NCI-H460 (cell line): ENCODE measurements around the genes TEKT1, ASGR1, ACADVL, PHF23 and EIF5A.

GRCh38 chr17:6831128-6832321 is at the start of gene TEKT1:
Gene TEKT1, minus strand, starts transcription at chr17:6831729.
RAMPAGE:
- cytosol, long total RNA, result no peak
- long total RNA, result no peak
- nucleus, long total RNA, result no peak

DNA sequence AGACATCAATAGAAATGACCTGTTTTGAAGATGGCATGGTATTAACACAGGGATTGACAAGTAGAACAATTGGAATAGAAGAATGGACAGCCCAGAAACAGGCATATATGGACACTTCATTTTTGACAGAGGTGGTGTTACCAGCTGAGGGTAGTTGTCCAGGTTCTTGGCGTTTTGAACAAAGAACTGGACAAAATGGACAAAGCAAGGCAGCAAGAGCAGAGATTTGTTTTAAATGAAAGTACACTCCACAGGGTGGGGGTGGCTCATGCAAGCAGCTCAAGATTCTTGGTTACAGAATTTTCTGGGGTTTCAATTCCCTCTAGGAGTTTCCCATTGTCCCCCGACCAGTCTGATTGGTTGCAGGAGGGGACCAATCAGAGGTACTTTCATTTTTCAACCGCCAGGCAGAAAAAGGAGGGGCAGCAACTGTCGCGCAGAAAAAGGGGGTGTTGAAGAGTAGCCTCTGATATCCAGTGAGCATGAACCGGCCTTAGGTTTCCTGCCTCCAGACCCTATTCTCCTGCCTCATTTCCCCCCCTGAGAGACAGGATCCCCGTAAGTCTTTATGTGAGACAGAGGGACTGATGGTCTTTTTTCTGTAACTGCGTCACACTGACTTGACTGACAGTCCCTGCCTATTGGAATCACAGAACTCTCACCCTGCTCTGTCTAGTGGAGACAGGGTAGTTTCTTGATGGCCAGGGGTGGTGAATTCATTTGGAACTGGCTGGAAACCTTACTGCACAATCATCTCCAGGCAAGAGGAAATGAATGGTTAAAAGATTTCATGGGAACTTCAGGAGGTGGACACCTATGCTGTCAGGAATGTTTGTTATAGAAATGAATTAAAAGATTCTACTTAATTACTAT is 59.4 kb upstream of the ALOX12 start:
RAMPAGE:
- cytosol, long total RNA, result no peak
- long total RNA, result no peak
- nucleus, long total RNA, result no peak

DNA sequence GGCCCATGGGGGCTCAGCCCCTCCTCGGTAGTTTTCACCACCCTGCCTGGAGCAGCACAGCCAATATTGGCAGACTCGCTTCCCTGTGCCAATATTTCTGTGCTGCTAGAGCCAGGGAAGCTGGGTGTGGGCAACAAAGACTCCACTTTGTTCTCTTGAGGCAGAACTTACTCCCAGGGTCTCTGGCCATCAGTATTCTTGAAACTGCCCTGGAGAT is 2.9 kb downstream of the C17orf49 start:
RAMPAGE:
- cytosol, long total RNA, result no peak
- long total RNA, result no peak
- nucleus, long total RNA, result no peak

RAMPAGE:
- cytosol, long total RNA, result no peak
- long total RNA, result no peak
- nucleus, long total RNA, result no peak
Observed at GRCh38 chr17:7029332-7030088, 6.3 kb upstream of the SLC16A13 start.

RAMPAGE:
- cytosol, long total RNA, result no peak
- long total RNA, result no peak
- nucleus, long total RNA, result no peak
Observed at GRCh38 chr17:7095548-7096115, 15.6 kb upstream of the CLEC10A start.

RAMPAGE:
- cytosol, long total RNA, result no peak
- long total RNA, result no peak
- nucleus, long total RNA, result no peak
Observed at GRCh38 chr17:7112007-7112709, 2.5 kb downstream of the ASGR2 start.

DNA sequence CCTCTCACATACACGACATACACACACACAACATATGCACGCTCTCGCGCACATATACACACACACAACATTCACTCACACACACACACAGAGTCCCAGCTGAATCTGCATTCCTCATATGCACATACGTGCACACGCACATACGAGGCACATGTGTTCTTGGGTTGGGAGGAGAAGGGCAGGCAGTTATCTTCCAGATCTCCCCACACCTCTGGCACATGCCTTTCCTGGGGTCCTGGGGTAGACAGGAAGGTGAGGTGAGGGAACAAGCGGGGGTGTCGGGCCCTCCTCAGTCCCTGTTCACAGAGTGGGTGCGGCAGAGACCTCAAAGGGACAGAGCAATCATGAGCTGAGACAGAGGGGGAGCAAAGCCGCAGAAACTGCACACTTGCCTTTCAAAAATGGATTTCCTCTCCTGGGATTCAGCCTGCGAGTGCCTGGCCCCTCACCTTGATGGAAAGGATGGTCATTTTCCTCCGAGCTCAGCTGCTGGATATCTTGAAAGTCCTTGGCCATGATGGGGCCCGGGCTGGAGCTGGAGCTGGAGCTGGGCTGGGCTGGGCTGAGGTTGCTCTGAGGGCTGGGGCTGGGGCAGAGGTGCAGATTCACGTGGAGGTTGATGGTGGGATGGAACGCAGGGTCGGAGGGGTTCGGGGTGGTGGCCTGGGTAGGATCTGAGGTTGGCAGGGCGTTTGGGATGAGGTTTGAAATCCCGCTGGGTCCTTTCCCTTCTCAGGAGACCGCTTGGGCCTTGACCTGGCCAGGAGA is 713 bp downstream of the ASGR2 start:
RAMPAGE:
- cytosol, long total RNA, result no peak
- long total RNA, result no peak
- nucleus, long total RNA, result no peak

DNA sequence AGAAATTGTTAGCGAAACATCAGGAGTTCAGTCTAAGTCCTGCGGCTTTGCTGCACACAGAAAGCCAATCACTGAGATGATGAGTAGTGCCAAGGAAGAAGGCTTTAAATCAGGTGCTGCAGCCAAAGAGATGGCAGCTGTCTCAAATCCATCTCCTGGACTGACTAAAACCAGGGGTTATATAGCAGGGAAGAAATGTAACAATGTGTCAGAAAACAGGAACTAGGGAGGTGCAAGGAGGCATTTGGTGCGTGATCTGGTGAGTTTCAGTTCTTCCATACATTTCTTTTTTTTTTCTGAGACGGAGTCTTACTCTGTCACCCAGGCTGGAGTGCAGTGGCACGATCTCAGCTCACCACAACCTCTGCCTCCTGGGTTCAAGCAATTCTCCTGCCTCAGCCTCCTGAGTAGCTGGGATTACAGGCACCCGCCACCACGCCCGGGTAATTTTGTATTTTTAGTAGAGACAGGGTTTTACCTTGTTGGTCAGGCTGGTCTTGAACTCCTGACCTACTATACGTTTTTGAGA is 6.7 kb upstream of the ASGR2 start:
RAMPAGE:
- cytosol, long total RNA, result no peak
- long total RNA, result no peak
- nucleus, long total RNA, result no peak

GRCh38 chr17:7130508-7131422 is 16.1 kb upstream of the ASGR2 start:
RAMPAGE:
- cytosol, long total RNA, result no peak
- long total RNA, result no peak
- nucleus, long total RNA, result no peak

DNA sequence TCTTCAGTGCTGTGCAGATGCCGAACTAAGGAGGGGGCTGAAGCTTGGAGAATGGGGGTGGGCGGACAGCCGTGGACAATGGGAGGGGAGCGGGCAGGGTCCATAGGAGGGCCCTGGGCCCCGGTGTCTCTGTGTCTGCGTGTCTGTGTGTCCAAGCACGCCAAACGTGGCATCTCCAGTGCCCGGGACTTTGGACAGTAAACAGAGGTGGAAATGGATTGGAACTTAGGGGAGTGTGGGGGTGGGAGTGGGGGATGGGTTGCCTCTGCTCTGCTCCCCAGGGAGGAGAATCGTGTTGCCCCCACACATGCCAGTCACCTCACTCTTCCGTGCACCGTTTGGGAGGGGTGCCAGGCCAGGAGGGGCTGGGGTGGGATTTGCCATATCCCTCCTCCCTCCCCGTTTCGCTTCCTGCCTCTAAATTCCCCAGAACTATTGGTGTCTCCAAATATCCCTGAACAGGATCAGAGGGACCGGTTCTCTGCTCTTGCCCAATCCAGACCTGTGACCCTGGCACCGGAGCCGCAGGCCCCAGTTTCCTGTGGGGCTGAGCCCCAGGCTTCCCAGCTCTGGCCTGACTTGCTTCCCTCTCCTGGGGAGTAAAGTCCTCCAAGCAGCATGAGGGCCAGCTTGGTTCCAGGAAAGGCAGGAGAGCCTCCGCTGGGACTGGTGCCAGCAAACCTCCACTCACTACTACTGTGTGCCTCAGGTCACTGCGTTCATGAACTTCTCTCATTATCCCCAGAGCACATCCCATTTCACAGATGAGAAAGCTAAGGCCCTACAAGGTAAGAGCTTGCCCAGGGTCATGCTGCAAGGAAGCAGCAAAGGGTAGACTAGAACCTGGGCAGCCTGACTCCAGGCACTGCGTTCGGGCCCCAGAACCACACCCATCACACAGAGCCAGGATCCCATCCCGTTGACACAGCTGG is at the start of gene ASGR1:
Gene ASGR1, minus strand, starts transcription at position 149 of the 932 bp plus-strand sequence.
RAMPAGE:
- cytosol, long total RNA, result no peak
- long total RNA, result no peak
- nucleus, long total RNA, result no peak

DNA sequence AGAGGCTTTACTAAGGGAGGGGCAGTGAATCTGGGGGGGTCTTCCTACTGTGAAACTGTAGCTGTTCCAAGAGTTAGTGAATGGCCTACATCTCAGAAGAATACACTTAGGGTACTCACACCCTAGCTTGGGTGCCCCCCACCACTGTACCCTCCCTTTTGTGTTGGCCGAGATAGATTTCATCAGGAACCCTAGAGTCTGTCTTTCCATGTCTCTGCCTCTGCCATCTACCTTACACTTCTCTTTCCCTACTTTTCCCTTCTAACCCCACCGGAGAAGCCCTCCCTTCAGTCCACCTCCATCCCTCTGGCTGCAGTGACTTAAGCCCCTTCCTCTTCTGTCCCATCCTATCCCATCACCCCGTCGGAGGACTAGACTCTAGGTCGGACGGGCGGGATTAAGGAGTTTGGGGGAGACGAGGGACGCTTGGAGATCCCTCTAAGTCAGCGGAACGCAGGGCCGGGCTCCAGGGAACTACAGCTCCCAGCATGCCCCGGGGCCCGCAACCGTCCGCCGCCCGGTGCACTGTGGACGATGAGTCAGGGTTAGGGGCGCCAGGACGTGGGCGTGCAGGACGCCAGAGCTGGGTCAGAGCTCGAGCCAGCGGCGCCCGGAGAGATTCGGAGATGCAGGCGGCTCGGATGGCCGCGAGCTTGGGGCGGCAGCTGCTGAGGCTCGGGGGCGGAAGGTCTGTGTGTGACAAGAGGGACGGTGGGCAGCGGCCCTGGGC is at the start of gene ACADVL:
Gene ACADVL, plus strand, starts transcription at position 580 of the 730 bp plus-strand sequence.
RAMPAGE:
- cytosol, long total RNA, result no peak
- long total RNA, result no peak
- nucleus, long total RNA, result no peak

RAMPAGE:
- cytosol, long total RNA, result start-site peak on the minus strand at chr17:7239436-7239466, 32 and 293 reads in 2 replicates
- long total RNA, result no peak
- nucleus, long total RNA, result start-site peak on the minus strand at chr17:7239396-7239466, 48 and 58 reads in 2 replicates
Observed at GRCh38 chr17:7239121-7240040, at the start of gene PHF23. Gene PHF23, minus strand, starts transcription at chr17:7239457.

DNA sequence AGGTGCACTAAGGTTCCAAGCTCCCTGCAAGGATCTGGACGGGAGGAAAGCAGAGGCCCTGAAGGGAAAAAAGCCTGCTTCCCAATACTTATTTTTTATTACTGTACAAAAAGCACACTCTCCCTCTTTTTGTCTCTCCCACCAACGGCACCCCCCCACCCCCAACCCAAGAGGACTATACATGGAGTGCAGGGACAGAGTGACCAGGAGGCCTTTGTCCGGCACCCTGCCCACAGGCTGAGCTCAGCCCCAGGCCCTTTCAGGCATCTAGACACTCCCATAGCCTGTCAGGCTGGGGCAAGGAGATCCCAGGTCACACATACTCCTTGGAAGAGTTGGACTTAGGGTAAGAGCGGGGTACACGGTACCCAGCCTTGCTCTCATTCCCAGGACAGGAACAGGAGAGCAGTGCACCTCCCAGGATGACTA is 2.2 kb downstream of the CLDN7 start:
RAMPAGE:
- cytosol, long total RNA, result no peak
- long total RNA, result no peak
- nucleus, long total RNA, result no peak

RAMPAGE:
- cytosol, long total RNA, result no peak
- long total RNA, result no peak
- nucleus, long total RNA, result no peak
Observed at GRCh38 chr17:7266089-7266389, 3.8 kb upstream of the CLDN7 start.

GRCh38 chr17:7289323-7289722 is 5.1 kb downstream of the YBX2 start:
RAMPAGE:
- cytosol, long total RNA, result no peak
- long total RNA, result no peak
- nucleus, long total RNA, result no peak

RAMPAGE:
- cytosol, long total RNA, result no peak
- long total RNA, result no peak
- nucleus, long total RNA, result no peak
Observed at GRCh38 chr17:7293627-7294323, 664 bp downstream of the YBX2 start.

GRCh38 chr17:7307500-7308511 is at the start of gene EIF5A:
Gene EIF5A, plus strand, starts transcription at chr17:7307628.
RAMPAGE:
- cytosol, long total RNA, result start-site peak on the plus strand at chr17:7307555-7307732, 1,692 and 917 reads in 2 replicates; start-site peak on the plus strand at chr17:7307986-7308021, 389 and 201 reads in 2 replicates
- long total RNA, result start-site peak on the plus strand at chr17:7307581-7307688, 177 and 1,232 reads in 2 replicates; start-site peak on the plus strand at chr17:7307981-7308004, 55 and 135 reads in 2 replicates
- nucleus, long total RNA, result start-site peak on the plus strand at chr17:7307577-7307732, 2,251 and 894 reads in 2 replicates; start-site peak on the plus strand at chr17:7307974-7308021, 748 and 307 reads in 2 replicates

RAMPAGE:
- cytosol, long total RNA, result no peak
- long total RNA, result no peak
- nucleus, long total RNA, result no peak
Observed at GRCh38 chr17:7308512-7309355, 1.3 kb downstream of the EIF5A start.

GRCh38 chr17:7312947-7313716 is 2.0 kb downstream of the GPS2 start:
RAMPAGE:
- cytosol, long total RNA, result no peak
- long total RNA, result no peak
- nucleus, long total RNA, result no peak

RAMPAGE:
- cytosol, long total RNA, result no peak
- long total RNA, result no peak
- nucleus, long total RNA, result no peak
Observed at GRCh38 chr17:7351134-7352124, 533 bp upstream of the KCTD11 start.